ENCODE data around the genes PRUNE2, FOXB2 and GNA14.

GRCh38 chr9:76158677-76159273, 235.5 kb downstream of the RFK start:
- PRO-cap, 2 experiments, result no peak in any of the 2 experiments

DNA sequence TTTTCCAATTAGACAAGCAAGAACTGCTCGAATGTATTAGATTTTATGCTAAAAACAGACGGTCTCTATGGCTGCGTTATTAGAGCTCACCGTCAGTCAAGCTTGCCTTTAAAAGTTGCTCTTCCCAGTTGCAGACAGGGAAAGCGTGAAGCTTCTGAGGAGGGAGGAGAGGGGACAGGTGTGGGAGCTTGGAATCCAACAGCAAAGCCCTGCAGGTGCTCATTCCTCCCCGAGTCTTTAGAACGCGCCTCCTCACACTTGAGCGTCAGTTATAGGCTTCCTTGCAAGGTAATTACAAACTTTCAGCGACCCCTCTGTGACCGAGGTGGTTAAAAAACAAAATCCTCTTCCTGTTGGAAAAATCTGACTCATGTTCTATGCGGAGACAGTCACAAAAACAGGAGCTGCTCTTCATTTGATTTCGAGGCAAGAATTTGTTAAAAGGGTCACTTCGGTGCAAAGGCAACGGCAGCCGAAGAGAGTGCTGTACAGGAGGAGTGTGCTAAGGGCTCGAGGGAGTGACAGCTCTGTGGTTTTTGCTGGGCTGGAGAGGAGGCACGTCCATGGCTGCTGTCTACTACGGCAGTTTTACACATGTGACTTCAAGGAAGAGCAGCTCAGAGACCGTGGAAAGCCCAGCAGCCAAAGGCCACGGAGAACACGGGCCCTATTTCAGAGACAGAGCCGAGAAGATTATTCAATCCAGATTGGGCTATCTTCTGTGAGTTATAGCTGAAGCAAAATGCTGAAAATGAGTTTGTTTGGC, 96.8 kb downstream of the RFK start:
- PRO-cap, 2 experiments, result no peak in any of the 2 experiments

- PRO-cap, 2 experiments, result no peak in any of the 2 experiments
Observed at GRCh38 chr9:76313760-76314275, 80.4 kb downstream of the RFK start.

- PRO-cap, 2 experiments, result no peak in any of the 2 experiments
Observed at GRCh38 chr9:76516340-76516771, 57.4 kb downstream of the GCNT1 start.

DNA sequence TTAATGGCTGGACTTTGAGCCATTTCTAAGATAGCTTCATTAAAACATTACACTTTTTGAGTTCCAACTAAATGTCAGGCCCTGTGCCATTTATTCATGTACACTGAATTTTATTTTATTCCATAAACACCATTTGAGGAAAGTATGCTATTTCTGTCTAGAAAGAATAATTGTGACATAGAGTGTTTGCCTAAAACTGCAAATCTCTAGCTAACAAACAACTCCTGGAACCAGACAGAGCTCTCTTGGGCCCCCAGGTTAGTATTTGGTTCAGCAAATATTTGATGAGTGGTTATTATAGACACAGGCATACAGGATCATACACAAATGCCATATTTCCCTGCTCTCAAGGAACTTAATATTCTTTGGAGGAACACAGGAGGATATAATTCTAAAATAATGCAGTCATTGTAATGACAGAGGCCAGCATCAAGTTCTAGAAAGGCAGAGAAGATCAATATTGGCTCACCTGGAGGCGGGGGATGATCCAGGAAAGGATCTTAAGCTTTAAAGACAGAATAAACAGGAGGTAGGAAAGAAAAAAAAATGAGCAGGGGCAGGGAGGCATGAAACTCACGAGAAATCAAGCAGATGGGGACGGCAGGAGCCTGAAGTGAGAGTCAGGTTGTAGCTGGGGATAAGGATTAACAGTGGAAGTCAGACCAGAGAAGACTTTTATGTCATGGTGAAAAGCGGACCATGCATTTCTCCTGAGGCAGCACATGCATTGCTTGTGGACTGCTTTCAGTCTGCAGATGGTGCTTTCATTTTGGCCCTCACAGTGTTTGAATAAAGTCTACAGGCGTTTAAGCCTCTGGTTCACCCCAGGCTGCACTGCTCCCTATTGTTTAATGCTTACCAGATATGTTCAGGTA, 127.7 kb downstream of the GCNT1 start:
- PRO-cap, 2 experiments, result no peak in any of the 2 experiments

GRCh38 chr9:76687964-76689142, 217.6 kb downstream of the PRUNE2 start:
- PRO-cap, 2 experiments, result no peak in any of the 2 experiments

DNA sequence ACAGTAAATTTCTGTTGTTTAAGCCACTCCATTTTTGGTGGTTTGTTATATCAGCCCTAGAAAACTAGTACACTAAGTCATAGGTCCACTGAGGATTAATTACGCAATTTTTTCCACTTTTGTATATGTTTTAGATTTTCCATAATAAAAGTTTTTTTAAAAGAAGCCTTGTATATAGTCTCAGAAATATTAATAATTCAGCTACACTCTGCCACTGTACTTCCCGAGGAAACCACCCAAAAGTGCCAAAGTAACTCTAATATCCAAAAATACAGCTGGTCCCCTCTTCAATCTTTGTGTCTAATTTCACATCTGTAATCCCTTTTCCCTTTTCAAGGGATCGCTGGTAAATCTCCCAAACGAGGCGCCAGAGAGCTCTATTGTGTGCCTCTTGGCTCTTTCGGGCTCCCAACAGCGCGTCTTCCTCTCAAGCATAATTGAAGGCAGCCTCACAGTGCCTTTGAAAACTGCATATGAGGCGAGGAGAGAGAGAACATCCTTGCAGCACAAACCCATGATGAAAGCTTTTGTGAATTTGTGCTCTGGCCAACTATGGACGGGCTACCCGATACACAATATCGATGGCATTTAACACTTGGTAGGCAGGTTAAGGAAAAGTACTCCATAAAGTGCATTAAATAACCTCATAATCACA, 32.6 kb downstream of the PRUNE2 start:
- PRO-cap, 2 experiments, result no peak in any of the 2 experiments

DNA sequence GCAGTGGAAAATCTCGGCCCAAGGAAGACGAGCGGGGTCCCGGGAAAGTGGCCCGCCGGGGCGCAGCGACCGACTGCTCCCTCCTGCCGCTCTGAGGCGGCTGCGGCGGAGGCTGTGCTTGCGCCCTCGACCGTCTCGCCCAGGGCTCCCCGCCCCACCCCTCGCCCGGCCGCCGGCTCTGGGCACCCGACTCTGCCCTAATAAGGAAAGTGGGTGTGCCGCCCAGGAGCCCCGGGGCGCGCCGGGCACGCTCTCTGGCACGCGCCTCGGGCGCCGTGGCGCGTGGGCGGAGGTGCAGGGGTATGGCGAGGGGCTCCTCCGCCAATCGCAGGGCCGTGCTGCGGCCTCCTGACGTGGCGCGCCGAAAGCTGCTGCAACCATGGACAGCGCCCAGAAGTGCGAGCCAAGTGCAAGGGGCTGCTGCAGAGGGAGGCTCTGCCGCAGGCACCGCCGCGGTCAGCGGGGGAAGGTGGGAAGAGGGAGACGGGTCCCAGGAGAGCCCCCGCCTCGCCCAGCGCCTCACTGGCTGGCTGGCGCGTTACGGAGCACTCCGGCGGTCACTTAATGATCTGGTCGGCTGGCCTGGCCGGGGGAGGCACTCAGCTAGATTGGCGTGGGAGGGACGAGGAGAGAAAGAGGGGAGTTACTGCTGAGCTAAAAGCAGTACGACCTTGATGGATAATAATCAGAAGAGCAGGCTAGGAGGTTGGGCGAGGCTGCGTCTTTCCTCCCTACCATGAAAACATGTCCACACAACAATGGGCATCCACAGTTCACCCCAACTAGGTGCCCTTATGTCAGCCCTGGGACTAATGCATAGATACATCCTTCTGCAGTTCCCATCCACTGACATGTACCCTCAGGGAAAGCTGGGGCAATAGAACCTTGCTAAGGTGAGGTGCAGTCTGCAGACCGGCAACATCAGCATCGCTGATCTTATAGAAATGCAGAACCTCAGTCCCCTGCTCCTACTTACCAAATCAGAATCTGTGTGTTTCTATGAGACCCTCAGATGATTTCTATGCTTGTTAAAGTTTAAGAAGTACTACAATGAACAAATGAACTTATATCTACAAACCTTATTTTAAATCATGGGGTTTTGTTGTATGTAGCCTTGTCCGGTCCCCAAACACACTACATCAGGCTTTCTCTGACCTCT, at the start of gene PRUNE2:
Gene PRUNE2 (minus strand): TSS at position 111 of the 1,159 bp plus-strand sequence.
- PRO-cap, 2 experiments, result peak in 2 of 2 experiments; most common plus-strand start position 260 of the sequence (in 1); most common minus-strand start position 93 of the sequence (in 1)

- PRO-cap, 2 experiments, result no peak in any of the 2 experiments
Observed at GRCh38 chr9:76956178-76957018, 50.5 kb upstream of the PRUNE2 start.

- PRO-cap, 2 experiments, result no peak in any of the 2 experiments
Observed at GRCh38 chr9:77019436-77019779, at the start of gene FOXB2. TSS of gene FOXB2 (plus strand) at chr9:77019655.

GRCh38 chr9:77370156-77370904, 193.0 kb downstream of the VPS13A start:
- PRO-cap, 2 experiments, result no peak in any of the 2 experiments

DNA sequence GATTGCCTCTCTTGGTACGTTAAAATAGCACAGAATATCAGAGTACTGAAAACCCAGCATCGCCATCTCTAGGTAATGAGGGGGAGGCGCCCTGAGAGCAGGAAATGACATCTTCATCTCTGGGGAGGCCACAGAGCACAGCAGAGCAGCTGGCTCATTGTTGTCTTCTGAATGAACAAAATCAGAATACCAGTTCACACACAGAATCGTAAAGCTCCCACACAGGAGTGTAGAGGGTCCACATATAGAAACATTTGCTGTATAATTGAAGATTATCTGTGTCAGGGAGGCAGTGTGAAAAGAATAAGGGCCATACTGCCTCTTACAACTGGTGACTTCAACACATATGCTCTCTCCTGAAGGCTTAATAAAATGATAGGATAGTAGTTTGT, 171.9 kb downstream of the GNA14 start:
- PRO-cap, 2 experiments, result no peak in any of the 2 experiments

GRCh38 chr9:77534061-77535061, 113.8 kb downstream of the GNA14 start:
- PRO-cap, 2 experiments, result no peak in any of the 2 experiments

DNA sequence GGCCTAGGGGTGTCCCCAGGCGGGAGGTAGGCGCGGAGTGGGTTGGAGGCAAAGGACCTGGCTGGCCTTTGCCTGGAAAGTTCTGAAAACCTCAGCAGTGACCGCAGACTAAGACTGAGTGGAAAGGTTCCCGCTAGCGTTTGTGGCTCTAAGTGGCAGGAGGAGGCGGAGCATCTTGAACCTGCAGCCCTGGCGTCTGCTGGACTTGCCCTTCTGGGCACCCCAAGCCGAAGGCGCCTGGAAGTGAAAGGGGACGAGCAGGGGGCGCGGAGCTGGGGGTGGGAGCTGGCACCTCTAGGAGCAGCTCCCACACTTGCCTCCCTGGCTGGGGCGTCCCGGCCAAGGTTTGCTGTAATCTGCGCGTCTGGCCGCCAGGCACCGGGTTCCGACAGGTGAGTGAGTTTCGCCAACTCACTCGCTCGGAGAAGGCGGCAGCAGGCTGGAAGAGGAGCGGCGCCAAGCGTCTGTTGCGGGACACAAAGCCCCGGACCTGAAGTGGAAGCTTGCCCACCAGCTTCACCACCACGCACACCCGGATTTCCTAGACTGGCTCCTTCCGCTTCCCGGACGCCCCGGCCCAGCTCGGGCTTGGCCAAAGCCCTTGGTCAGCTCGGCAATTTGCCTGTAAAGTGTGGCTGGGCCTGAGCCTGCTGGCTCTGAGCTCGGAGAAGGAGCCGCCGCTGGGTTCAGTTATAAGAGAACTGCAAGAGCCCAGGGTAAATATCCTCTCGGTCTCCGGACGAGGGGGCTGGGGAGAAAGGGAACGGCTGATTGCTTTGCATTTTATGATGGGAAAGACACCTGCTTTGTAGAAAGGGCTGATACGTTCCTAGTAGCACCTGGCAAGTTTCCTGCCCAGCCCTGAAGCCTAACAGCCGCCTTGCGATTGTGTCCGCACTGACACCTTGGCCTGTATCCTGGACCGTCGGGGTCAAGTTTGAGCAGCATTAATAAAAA, at the start of gene GNA14:
Gene GNA14 (minus strand): TSS at position 122 of the 957 bp plus-strand sequence.
- PRO-cap, 2 experiments, result peak in 2 of 2 experiments; most common plus-strand start position 414 of the sequence (in 1); most common minus-strand start position 116 of the sequence (in 1)

DNA sequence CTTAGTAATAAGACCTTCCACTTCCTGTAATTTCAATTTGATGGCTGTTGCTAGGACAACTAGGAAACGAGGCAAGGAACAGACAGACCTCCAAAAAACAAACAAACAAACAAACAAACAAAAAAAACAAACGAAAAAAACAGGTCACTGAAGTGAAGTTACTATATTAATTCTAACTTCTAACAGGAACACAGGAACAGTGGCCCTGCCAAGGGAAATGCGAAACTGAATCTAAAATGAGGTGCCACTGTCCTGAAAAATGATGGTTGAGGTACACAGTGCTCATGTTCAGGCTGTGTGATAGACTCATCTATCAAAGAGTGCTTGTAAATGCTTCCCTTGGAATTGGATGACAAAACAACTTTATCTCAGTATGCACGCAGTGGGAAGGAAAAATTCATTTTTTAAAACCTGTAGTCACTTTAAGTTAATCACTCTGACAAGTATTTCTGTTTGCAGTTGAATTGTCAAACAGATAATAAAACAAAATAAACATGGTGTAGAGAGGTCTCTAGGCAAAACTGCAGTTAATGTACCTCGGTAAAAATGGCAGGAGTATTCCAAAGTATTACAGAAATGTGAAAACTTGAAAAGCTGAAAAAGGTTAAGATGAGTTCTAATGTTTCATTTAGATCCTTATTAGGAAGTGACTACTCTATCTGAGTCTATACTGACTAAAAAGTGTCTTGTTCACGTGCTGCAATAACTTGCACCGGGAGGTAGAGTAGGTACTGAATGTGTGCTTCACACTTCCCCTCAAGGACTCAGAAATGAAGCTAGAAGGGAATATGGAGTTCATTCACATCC, 103.8 kb upstream of the GNA14 start:
- PRO-cap, 2 experiments, result no peak in any of the 2 experiments

- PRO-cap, 2 experiments, result no peak in any of the 2 experiments
Observed at GRCh38 chr9:77858541-77859544, 172.8 kb downstream of the GNAQ start.

DNA sequence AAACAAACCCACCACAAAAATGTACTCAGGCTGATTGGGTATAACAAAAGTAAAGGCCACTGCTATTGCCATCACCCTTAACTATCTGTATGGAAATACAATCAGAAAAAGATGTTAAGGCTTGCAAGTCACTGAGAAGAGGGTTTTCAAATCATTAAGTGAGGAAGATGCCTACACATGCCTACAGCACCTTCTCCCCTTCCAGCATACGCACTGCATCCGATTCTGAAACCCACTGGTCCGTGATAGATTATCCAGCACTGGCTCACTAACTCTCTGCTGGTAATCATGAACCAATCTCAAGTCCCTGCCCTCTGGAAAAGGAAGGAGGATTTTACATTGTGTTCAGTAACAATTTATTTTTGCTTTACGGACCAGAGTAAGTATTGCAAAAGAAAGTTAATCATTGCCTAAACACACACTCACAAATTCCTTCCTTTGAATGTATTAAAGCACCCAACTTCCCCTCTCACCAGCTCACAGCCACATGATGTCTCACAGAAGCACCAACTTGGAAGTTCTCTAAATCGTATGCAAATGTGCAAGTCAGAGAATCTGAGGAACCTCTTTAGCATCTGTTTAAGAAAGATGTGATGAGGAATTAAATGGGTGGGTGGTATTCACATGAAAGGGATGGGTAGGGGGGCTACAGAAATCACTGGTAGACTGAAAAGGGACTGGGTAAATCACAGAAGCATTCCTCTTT, 8.6 kb downstream of the GNAQ start:
- PRO-cap, 2 experiments, result no peak in any of the 2 experiments

GRCh38 chr9:79093052-79093329, 478.8 kb upstream of the TLE4 start:
- PRO-cap, 2 experiments, result no peak in any of the 2 experiments

- PRO-cap, 2 experiments, result peak in 1 of 2 experiments; most common plus-strand start chr9:79572400 (in 1); most common minus-strand start chr9:79572555 (in 1)
Observed at GRCh38 chr9:79572348-79572950, 684 bp downstream of the TLE4 start.

GRCh38 chr9:81373126-81373691, 316.1 kb downstream of the TLE1 start:
- PRO-cap, 2 experiments, result no peak in any of the 2 experiments